ENCODE results near the gene OR13C2.

DNA sequence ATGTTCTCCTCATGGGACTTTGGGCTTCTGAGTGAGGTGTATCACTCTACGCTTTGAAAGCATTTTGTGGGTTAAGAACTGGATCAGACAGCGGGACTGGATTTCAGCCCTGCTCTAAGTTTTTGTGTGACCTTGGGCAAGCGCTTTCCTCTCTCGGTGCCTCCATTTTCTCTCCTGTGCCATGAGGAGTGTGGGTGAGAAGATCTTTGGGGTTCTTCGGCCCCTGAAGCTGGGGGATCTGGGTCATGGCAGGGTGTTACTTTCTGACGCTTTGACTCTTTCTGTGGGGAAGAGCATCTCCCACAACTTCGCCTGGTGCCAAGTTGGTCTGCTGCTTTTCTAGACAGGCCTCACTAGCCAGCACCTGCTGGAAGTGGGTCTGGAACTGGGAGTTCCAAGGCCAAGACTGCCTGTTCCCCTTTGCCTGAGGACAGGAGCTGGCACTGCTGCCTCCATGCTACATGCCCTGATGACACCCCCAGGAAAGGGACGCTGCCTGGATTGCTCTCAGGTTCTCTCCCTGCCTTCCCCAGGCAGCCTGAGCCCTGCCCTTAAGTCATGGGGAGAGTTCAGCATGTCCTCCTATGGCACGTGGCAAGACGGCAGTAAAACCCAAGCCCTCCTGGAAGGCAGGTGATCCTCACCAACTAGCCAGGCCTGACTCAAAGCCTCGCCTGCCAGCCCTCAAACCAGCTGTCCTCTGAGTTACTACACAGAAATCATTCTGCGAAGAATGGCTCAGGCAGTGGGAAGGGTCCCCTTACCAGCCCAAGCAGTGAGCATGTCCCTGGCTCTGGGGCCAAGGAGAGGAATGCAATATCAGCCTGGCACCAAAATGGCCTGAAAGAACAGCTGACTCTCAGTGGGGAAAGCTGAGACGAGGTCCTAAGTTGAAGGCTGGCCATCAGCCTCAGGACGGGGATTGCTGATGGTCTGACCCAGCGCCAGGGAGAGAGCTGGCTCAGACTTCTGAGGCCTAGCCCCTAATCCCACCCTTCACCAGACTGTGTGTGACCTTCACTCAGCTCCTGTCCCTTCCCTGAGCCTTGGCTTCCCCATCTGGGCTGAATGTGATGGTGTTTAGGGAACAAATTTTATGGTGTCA lies 35.8 kb downstream of the SEC61B start:
- RAMPAGE, long total RNA = no peak
- RRBS = no CpG with 5 or more reads among the region's 15 CpGs

DNA sequence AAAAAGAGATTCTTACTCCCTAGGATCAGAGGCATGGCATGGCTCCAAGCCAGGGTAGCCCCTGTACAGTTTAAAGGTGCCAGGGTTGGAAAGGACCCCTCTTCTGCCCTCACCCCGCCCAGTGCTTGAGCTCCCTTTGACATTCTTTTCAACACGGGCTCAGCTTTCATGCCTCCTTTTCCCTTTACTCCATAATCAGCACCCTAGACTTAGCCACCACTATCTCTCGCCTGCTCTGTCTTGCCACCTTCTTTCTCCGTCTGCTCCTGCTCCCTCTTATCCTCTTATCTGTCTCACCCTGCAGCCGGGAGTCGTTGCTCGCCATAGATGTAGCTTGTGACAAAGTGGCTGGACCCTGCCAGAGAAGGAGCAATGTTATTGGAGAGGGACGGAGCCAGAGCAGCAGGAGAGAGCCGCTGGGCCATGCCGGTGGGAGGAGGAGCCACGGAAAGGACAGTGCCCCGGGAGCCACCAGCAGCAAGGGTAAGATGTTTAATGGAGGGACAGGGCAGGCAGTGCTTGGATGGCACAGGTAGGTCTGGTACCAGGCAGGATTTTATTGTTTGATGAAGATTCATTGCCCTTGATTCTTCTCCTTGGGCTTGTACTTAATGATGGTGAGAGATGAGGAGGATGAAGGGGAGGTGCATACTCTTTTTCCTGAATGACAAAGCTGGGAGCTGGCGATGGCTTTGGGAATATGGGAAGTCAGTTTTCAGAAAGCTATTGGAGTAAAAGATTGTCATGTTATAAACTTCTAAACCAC lies 137.3 kb downstream of the SEC61B start:
- RAMPAGE, long total RNA = no peak
- RRBS = 43% methylated on average over 5 of the region's 13 CpGs

DNA sequence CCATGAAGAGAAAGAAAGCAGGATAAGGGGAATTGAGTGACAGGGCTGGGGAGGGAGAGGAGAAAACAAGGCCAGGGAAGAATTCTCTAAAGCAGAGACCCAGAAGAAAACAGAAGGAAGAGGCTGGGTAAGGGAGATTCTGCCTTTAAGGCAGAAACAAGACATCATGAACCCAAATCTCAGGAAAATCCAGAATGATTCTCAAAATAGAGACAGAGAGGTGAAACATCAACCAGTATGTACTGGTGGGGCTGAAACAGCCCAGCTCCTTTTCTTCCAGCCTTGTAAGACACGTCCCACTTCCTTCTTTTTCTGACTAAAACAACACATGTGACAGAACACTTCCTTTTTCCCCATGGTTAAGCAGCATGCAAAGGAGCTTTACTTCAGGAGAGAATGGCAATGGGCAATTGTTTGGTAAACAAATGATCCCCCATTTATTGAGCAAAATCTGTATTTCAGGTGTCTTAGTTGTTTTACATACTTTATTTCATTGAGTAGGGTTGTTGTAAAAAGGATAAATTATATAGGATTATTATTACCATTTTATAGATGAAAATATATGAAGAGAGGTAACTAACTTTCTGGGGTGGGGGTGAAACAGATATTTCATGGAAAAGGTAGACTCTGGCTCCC lies 230.8 kb upstream of the NR4A3 start:
- RAMPAGE, long total RNA = no peak
- RRBS = no CpG with 5 or more reads among the region's 1 CpG

GRCh38 chr9:99867922-99868341 lies 38.5 kb upstream of the STX17 start:
- RAMPAGE, long total RNA = no peak

- RAMPAGE, long total RNA = no peak
- RRBS = no CpG with 5 or more reads among the region's 6 CpGs
Measured at GRCh38 chr9:99999897-100000471, 93.5 kb downstream of the STX17 start.

DNA sequence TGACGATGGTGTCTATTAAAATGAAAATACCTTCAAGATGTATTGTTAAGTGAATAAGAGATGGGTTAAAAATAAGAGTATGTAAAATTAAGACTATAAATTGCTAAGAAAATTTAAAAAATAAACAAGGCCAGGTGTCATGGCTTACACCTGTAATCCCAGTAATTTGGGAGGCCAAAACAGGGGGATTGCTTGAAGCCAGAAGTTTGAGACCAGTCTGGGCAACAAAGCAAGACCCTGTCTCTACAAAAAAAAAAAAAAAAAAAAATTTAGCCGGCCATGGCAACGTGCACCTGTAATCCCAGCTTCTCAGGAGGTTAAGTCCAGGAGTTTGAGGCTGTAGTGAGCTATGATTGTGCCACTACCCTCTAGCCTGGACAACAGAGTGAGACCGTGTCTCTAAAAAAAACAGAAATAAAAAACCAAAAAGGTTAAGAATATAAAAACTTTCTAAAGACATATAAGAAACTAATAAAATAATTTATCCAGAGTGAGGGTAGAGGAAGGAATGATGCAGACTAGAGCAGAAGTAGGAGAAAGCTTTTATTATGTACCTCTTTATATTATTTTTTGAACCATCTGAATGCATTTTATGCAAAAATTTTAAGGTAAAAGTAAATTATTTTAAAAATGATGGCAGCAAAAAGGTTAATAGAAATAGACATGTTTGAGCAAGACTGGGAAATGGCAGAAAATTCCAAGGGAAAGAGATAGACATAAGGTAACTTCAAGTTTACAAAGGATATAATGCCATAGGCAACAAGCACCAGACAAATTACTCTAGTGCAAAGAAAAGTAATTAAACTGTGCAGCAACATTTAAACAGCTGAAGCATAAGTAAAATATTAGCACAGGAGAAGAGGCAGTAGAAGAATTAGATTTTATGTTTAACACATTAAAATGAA lies 49.0 kb downstream of the INVS start:
- RAMPAGE, long total RNA = no peak
- RRBS = no CpG with 5 or more reads among the region's 4 CpGs

- RAMPAGE, long total RNA = no peak
- RRBS = no CpG with 5 or more reads among the region's 29 CpGs
Measured at GRCh38 chr9:100411408-100411959, 15.5 kb upstream of the MSANTD3 start.

DNA sequence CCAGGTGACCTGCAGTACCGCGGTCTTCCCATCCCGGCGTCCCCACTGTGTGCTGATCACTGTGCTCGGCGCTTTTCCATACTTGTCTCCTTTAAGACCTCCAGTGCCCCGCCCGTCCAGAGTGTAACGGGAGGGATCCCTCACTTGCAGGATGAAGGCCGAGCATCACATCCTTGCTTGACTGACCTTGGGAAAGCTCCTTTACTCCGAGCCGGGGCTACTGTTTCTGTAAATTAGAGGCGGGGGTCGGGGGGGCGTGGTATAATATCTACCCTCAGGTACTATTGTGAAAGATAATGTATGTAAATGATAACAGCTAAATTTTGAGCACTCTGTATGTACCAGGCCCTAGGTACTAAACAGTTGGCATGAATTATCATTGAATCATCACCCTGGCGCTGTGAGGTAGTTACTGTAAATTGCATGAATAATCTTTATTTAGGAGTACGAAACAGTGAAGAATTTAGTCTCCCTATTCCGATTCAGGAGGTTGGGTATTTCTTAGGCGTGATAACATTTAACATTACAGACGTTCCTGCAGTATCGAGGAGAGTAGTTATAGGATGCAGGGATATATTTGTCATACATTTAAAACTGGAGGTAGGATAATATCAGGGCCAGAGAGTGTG lies 871 bp downstream of the MSANTD3 start:
- RAMPAGE, long total RNA = no peak
- RRBS = 3% methylated on average over 3 of the region's 21 CpGs

- RAMPAGE, long total RNA = no peak
- RRBS = no CpG with 5 or more reads among the region's 6 CpGs
Measured at GRCh38 chr9:100450540-100451055, 22.4 kb upstream of the TMEFF1 start.

- RAMPAGE, long total RNA = no peak
- RRBS = no CpG with 5 or more reads among the region's 17 CpGs
Measured at GRCh38 chr9:101375291-101376128, 9.3 kb downstream of the BAAT start.

DNA sequence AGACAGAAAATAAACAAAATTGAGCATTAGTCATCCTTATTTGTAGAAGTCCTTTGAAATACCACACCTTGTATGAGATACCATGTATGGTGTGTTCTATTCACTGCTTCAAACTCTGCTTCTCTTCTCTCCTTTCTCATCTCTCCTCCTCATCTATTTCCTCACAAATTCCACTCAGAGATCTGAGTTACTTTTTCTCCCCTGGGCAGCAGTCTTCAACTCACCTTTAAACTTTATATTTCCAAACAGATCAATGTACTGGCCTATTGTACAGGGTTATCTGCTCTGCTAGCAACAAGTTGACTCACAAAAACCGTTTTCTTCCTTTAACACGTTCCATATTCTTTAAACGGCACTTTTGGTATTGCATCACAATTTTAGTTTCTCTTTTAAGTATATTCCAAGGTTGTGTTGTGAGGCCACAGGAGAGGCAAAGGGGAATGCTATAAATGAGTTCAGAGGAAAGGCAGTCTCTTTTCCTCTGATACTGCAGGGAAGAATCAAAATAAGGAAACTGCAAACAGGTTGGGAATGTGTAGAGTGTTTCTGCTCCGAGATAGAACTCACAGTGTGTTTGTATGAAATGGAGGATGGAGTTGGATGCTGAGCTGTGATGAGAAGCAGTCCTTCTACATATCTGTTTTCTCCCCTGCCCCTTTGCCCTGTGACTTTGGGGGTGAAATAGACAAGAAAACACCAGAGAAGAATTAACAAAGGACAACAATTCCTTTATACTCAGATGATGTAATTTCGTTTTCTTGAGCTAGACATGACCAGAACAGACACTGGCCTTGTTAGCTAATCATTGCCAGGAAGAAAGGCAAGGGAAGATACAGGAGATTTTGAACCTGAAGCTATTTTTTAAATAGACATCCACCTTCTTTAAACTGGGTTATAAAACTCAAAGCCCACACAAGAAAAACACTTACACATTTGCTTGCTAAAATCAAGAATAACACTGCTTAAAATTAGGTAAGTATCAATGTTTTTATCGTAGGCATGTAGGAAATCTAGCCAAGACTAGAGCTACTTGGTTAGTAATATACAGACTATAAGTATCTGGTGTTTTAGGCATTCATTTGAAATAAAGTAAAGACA lies 10.0 kb upstream of the ALDOB start:
- RAMPAGE, long total RNA = no peak
- RRBS = no CpG with 5 or more reads among the region's 6 CpGs

GRCh38 chr9:101479270-101480086 lies 7.5 kb downstream of the PGAP4 start:
- RAMPAGE, long total RNA = no peak
- RRBS = no CpG with 5 or more reads among the region's 5 CpGs

DNA sequence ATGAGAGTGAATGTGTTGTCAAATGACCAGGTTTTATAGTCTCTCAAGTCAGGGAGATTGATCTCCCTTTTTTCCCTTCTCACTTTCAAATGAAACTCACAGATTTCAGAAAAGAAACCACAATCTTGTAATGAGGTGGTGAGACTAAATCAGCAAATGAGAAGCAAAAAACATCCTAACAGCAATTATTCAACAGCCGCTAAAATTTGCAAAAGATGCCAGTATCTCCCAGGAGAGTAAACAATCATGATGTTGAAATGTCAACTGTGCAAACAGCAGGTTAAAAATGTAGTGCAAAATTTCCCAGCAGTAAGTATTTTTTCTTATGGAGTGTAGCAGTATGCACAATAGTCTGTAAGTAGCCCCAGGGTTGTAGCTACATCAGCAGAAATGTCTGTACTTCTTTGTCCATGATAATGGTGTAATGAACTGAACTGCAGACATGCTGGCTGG lies 31.6 kb downstream of the GRIN3A start:
- RAMPAGE, long total RNA = no peak
- RRBS = no CpG with 5 or more reads among the region's 1 CpG

GRCh38 chr9:104091599-104092116 lies 2.5 kb upstream of the SMC2 start:
- RAMPAGE, long total RNA = no peak
- RRBS = no CpG with 5 or more reads among the region's 5 CpGs

GRCh38 chr9:104605370-104605787 lies at the start of gene OR13C2:
TSS of gene OR13C2 (minus strand) at chr9:104605627.
- RAMPAGE, long total RNA = no peak
- RRBS = no CpG with 5 or more reads among the region's 1 CpG

- RAMPAGE, long total RNA = no peak
- RRBS = no CpG with 5 or more reads among the region's 5 CpGs
Measured at GRCh38 chr9:104790011-104790275, 26.0 kb downstream of the NIPSNAP3B start.

- RAMPAGE, long total RNA = no peak
- RRBS = no CpG with 5 or more reads among the region's 3 CpGs
Measured at GRCh38 chr9:104818477-104818905, 54.6 kb downstream of the NIPSNAP3B start.

- RAMPAGE, long total RNA = no peak
- RRBS = no CpG with 5 or more reads among the region's 4 CpGs
Measured at GRCh38 chr9:104879677-104880151, 48.2 kb downstream of the ABCA1 start.

GRCh38 chr9:104906368-104907235 lies 21.4 kb downstream of the ABCA1 start:
- RAMPAGE, long total RNA = no peak
- RRBS = no CpG with 5 or more reads among the region's 5 CpGs

GRCh38 chr9:104993555-104994371 lies 65.8 kb upstream of the ABCA1 start:
- RAMPAGE, long total RNA = no peak
- RRBS = no CpG with 5 or more reads among the region's 11 CpGs